Spleen (tissue), 7 donors: ENCODE measurements around the genes MRPL44, CCDC195 and DOCK10.

DNA sequence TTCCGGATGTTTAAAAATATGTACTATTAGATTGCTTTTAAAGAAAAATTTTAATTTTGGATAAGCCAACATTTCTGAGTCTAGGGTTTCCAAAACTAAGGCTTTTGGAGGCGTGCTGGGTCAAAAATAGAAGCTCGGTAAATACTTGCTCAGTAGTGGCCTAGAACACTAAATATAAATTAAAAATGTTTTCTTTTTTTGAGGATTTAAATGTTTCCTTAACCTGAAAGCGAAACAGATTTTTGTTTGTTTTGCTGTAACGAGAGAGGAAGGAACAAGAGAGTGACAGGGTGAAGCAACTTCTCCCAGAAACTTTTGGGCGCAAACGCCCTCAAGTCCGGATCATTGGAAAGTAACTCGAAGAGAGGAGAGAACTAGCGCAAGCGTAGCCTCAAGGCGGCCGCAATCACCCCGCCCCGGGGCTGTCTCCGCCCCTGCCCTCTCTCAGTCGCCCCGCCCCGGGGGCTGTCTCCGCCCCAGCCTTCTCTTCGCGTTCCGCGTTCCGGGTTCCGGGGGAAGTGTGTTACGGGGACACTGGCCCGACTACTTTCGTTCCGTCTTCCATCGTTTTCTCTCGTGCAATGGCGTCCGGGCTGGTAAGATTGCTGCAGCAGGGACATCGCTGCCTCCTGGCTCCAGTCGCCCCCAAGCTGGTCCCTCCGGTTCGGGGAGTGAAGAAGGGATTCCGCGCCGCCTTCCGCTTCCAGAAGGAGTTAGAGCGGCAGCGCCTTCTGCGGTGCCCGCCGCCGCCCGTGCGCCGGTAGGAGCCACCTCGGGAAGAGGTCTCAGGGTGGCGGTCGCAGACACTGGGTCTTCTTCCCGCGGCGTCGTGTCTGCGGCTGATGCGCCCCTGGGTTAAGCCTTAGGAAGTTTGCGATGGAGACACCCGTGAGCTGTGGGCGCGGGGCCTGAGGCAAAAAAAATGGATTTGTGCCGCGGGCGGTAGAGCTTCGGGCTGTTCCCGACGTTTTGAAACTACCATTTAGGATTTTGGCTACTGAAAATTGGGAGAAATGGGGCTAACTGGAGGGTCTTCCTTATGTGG is at the start of gene MRPL44:
MRPL44 (plus strand) TSS at position 572 of the 1,045 bp plus-strand sequence.
- PRO-cap, 4 experiments, result peak in 4 of 4 experiments; most common plus-strand start position 770 of the sequence (in 3); most common minus-strand start position 347 of the sequence (in 3)
- RAMPAGE, long total RNA, 4 experiments, result start-site peak on the plus strand in 4 of 4 experiments, centred at positions 564 to 570 of the sequence, 208 to 324 reads per replicate

DNA sequence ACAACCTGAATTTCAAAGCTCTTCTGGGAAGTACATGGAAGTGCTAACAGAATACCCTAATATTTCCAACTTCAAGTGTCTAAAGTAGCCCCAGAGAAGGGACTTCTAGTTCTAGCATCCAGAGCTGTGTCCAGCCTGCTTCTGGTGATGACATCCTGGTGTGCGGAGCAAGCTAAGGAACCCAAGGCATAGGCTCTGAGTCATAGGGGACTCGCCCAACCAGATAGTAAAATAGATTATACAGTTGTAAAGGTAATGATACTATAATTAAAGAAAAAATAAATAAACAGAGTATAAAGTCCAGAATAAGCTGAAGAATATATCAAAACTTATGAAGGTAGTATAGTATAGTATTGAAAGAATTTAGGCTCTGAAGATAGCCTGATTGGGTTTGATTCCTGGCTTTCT is 108.1 kb upstream of the SERPINE2 start:
- PRO-cap, 4 experiments, result no peak in any of the 4 experiments
- RAMPAGE, long total RNA, 4 experiments, result no peak in any of the 4 experiments

- PRO-cap, 4 experiments, result peak in 1 of 4 experiments; most common plus-strand start chr2:224523896 (in 1)
- RAMPAGE, long total RNA, 4 experiments, result no peak in any of the 4 experiments
Measured at GRCh38 chr2:224523167-224523987, 61.8 kb downstream of the CUL3 start.

DNA sequence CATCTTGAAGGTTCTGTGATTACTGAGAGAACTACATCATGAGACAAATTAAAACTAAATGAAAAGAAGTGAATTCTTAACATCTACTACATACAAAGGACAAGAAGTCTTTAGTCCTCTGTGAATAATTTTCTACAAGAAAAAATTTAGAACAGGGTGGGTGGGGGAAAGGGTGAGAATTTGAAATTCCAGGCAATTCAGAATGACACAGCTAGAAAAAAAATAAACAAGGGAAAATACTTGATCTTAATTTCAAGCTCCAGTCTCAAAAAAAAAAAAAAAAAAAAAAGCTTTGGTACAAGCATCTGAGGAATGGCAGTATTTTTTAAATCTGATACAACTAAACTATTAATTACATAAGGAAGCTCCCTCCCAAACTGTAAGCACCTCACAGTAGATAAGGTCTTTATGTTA is 15.5 kb downstream of the CUL3 start:
- PRO-cap, 4 experiments, result no peak in any of the 4 experiments
- RAMPAGE, long total RNA, 4 experiments, result no peak in any of the 4 experiments

- PRO-cap, 4 experiments, result no peak in any of the 4 experiments
- RAMPAGE, long total RNA, 4 experiments, result no peak in any of the 4 experiments
Measured at GRCh38 chr2:224716153-224716545, at the start of gene CCDC195. Gene CCDC195 (minus strand): TSS chr2:224716365.

DNA sequence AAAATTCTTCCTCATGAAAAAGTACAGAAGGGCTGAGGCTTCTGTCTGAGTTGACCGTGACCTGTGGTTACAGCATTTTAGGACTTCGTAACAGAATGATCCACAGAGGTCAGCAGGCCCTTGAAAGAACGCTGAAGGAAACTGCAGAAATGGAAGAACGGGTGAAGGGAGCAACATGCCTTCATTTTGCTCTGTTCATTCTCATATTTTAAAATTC is 80.7 kb upstream of the CCDC195 start:
- PRO-cap, 4 experiments, result peak in 1 of 4 experiments; most common plus-strand start position 146 of the sequence (in 1)
- RAMPAGE, long total RNA, 4 experiments, result no peak in any of the 4 experiments

DNA sequence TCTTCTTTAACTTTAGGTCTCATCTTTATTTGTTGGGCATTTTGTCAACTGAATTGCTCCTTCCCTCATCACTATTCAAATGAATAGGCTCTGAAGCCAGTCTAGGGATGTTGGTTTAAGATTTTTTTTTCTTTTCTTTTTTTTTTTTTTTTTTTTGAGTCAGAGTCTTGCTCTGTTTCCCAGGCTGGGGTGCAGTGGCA is 98.7 kb downstream of the DOCK10 start:
- PRO-cap, 4 experiments, result peak in 1 of 4 experiments; most common minus-strand start position 80 of the sequence (in 1)
- RAMPAGE, long total RNA, 4 experiments, result no peak in any of the 4 experiments

- PRO-cap, 4 experiments, result no peak in any of the 4 experiments
- RAMPAGE, long total RNA, 4 experiments, result no peak in any of the 4 experiments
Measured at GRCh38 chr2:224948645-224949185, 93.6 kb downstream of the DOCK10 start.

GRCh38 chr2:225041928-225042912 is at the start of gene DOCK10:
Gene DOCK10 (minus strand): TSS chr2:225042468.
- PRO-cap, 4 experiments, result peak in 4 of 4 experiments; most common plus-strand start chr2:225042109 (in 4); most common minus-strand start chr2:225042446 (in 4)
- RAMPAGE, long total RNA, 4 experiments, result no peak in any of the 4 experiments

GRCh38 chr2:225052666-225053041 is 10.4 kb upstream of the DOCK10 start:
- PRO-cap, 4 experiments, result peak in 1 of 4 experiments; most common plus-strand start chr2:225052966 (in 1)
- RAMPAGE, long total RNA, 4 experiments, result no peak in any of the 4 experiments

GRCh38 chr2:225744542-225745197 is 345.2 kb downstream of the NYAP2 start:
- PRO-cap, 4 experiments, result no peak in any of the 4 experiments
- RAMPAGE, long total RNA, 4 experiments, result no peak in any of the 4 experiments

GRCh38 chr2:226136759-226137056 is 662.9 kb downstream of the IRS1 start:
- PRO-cap, 4 experiments, result no peak in any of the 4 experiments
- RAMPAGE, long total RNA, 4 experiments, result no peak in any of the 4 experiments

DNA sequence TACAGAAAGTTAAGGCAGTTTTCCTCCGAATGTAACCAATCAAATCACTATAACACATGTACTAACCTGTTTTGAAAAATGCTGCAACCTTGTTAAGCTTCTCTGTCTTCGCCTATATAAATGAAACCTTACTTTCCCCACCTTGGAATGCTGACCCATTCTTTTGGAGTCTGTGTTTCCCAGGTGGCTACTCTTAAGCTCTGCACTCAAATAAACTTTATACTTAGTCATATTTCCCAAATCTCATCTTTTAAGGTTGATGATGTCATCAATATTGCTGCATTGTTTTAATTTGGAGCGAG is 662.3 kb downstream of the IRS1 start:
- PRO-cap, 4 experiments, result no peak in any of the 4 experiments
- RAMPAGE, long total RNA, 4 experiments, result no peak in any of the 4 experiments

- PRO-cap, 4 experiments, result no peak in any of the 4 experiments
- RAMPAGE, long total RNA, 4 experiments, result no peak in any of the 4 experiments
Measured at GRCh38 chr2:226483837-226484245, 315.8 kb downstream of the IRS1 start.

GRCh38 chr2:226738114-226738513 is 61.5 kb downstream of the IRS1 start:
- PRO-cap, 4 experiments, result no peak in any of the 4 experiments
- RAMPAGE, long total RNA, 4 experiments, result no peak in any of the 4 experiments

GRCh38 chr2:226738514-226739472 is 60.8 kb downstream of the IRS1 start:
- PRO-cap, 4 experiments, result no peak in any of the 4 experiments
- RAMPAGE, long total RNA, 4 experiments, result no peak in any of the 4 experiments

DNA sequence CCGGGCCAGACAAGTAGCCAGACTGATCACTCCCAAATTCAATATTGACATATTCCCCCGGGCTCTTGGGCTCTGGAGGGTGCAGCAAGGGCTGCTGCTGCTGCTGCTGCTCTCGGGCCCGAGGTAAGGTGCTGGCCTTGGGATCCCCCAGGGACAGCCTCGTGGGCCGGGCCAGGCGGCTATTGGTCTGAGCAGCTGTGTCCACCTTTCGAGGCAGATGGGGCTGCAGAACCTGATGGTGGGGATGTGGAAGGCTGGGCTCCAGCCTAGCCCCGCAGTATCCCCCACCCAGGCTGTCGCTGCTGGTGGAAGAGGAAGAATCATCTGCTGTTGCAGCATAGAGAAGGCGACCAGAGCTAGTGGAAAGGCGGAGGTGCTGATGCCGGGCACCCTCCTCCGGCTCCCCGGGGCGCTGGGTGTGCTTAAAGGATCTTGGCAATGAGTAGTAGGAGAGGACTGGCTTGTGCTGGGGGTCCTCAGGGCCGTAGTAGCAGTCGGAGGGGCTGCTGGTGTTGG is 3.6 kb downstream of the IRS1 start:
- PRO-cap, 4 experiments, result no peak in any of the 4 experiments
- RAMPAGE, long total RNA, 4 experiments, result no peak in any of the 4 experiments

DNA sequence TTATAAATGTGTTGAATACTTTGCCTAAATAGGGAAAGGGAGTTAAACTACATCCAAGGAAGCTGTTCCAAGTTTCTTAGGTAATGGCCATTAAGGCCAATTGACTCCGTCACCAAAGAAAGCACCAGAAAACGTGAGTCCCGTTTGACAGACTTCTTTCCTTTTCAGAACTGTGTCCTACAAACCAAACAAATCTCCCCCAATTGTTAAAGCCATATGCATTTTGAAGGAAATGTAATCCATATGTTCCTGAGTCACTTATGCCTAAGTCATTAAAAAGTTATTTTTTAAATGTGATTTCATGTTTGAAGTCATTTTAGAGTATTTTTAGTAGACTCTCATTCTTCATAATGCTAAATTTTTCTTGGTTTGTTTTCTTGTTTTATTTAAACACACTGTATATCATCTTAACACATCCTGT is 133.6 kb downstream of the RHBDD1 start:
- PRO-cap, 4 experiments, result no peak in any of the 4 experiments
- RAMPAGE, long total RNA, 4 experiments, result no peak in any of the 4 experiments

DNA sequence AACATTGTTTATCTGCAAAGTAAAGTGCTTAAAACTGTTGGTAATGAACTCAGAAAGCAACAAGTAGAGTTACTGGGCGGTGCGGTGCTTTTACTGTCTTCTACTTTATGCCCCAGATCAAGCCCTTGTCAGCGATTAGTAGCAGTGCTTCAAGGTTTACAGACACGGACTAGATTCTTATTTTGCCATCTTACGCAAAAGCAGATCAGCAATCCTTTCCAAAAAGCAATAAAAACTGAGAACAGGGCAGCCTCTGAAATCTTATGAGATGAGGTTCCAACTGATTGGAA is 15.5 kb downstream of the COL4A3 start:
- PRO-cap, 4 experiments, result no peak in any of the 4 experiments
- RAMPAGE, long total RNA, 4 experiments, result no peak in any of the 4 experiments

GRCh38 chr2:227491387-227492124 is 19.6 kb downstream of the AGFG1 start:
- PRO-cap, 4 experiments, result no peak in any of the 4 experiments
- RAMPAGE, long total RNA, 4 experiments, result no peak in any of the 4 experiments